Left lung (tissue), 1 donor: ENCODE measurements around a stretch of chr15.

DNA sequence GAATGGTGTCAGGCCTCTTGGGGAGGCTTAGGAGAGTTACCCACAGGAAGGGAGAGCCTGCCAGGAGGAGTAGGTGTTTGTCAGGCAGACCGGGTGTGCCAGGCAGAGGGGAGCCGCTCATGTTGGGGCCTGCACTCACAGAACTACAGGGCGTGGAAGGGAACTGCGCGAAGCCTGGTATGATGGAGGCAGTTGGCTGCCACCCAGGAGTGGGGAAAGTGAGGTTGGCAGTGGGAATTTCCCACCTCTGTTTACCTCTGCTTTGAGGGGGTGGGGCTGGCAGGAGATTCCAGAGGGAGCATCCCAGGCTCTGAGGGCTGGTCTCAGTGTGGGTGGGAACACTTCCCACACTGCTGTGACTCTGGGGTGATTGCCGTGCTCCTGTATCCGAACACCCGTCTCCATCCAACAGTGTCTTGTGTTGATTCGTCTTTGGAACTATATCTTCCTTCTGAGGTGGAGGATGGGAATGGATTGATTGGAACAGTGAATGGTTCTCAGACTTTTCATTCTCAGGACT is 100.0 kb downstream of the SLCO3A1 start:
- PRO-cap, result no peak

DNA sequence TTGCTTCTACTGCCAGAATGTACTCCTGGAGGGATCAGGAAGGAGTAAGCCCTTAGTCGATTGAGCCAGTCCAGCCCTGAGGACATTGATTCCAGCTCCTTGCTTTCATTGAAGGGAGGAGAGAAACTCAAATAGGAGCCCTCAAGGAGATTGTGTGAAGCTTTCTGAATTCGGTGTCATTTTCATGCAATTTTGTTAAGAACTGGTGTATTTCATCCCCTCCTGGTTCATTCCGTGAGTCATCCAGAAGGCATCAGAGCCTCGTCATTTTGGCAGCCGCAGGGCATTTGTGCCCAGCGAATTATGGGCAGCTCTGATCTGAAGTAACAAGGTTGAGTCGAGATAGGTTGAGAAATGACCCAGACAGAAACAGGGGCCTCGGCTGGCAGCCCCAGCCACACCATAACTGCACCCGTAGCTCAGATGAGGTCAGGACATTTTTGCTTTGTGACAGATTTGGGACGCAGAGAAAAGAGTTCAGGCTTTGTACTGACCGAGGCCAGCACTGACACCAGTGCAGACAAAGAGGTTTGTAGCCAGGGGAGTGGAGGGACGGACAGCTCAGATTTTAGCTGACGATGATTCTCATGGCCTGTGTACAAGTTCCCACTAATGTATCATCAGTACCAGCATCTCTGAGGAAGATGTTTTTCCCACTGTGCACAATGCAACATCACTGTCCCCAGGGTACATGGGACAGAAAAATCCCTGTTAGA is 112.5 kb downstream of the SLCO3A1 start:
- PRO-cap, result no peak

GRCh38 chr15:92069594-92070345 is 216.3 kb downstream of the SLCO3A1 start:
- PRO-cap, result unidirectional peak, plus-strand start at chr15:92069823; bidirectional peak, plus-strand start at chr15:92070216, minus-strand start at chr15:92070082

GRCh38 chr15:92521680-92522023 is 128.0 kb downstream of the ST8SIA2 start:
- PRO-cap, result no peak

GRCh38 chr15:92580428-92580962 is 75.1 kb downstream of the FAM174B start:
- PRO-cap, result no peak

GRCh38 chr15:92667392-92668337 is 12.1 kb upstream of the FAM174B start:
- PRO-cap, result no peak

- PRO-cap, result bidirectional peak, plus-strand start at chr15:92811767, minus-strand start at chr15:92811632
Observed at GRCh38 chr15:92811525-92811861, 88.6 kb upstream of the CHD2 start.

- PRO-cap, result no peak
Observed at GRCh38 chr15:92881023-92881726, 18.9 kb upstream of the CHD2 start.

DNA sequence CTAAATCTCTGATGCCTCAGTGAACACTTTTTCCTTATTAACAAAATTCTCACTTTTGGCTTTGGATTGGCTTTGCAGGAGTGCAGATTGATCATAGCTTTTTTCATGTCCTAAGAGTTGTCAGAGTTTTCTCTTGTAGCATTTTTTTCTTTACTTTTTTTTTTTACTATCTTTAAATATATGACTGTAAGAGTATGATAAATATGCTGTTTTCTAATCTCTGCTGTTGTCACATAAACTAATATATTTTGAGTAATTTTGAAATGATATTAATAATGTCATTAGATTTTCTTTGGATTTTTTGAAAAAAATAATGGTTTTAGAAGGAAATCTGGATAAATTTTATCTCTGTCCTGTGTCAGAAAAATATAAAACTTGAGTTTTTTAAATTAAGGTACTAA is 4.3 kb upstream of the CHD2 start:
- PRO-cap, result no peak

GRCh38 chr15:92904376-92904941 is 4.3 kb downstream of the CHD2 start:
- PRO-cap, result bidirectional peak, plus-strand start at chr15:92904515, minus-strand start at chr15:92904198; unidirectional peak, plus-strand start at chr15:92904835

DNA sequence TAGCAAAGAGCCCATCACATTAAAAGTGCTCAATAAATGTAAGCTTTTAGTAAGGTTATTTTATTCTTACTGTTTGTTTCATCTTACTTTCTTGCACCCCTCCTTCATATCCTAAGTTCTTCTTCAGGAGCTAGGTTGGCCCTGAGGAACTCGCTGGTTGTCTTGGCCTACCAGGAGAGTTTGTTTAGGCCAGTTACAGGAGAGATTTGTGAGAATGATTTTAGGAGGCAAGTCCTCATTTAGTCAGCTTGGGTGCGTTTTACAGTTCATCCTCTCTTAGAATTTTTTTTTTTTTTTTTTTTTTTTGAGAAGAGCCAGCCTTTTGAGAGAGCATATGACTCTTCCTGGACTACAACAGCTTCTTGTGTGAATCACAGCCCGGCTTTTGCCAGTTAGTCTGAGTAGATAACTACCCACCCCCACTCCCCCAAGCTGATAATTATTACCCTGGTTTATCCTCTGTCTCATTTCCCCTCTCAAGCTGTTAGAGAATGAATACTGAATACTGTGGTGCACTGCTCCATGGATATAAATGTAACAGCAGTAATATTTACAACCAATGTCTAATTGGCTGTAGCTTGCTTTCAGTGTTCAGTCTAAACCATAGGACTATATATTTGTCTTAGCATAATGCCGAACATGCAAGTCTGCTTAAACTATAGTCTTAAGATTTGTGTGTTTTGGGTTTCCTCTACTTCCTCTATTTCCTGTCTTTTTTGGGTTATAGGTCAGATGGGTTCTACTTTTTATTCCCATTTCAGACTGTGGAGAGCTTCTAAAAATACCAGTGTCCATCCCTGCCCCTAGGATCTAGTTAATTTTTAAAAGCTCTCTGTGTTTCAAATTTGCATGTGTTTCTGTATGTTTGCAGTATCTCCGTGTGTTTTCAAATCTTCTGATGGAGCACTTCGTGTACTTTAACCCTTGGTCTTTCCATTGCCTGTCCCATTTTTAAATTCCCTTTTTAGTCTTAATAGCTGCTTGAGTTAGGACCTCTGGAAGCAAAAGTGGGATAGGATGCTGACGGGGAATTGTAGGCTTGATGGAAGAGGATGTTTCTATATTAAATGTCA is 7.9 kb downstream of the CHD2 start:
- PRO-cap, result no peak

GRCh38 chr15:92984142-92984521 is 84.0 kb downstream of the CHD2 start:
- PRO-cap, result no peak

- PRO-cap, result no peak
Observed at GRCh38 chr15:93005243-93005556, 83.8 kb downstream of the RGMA start.

DNA sequence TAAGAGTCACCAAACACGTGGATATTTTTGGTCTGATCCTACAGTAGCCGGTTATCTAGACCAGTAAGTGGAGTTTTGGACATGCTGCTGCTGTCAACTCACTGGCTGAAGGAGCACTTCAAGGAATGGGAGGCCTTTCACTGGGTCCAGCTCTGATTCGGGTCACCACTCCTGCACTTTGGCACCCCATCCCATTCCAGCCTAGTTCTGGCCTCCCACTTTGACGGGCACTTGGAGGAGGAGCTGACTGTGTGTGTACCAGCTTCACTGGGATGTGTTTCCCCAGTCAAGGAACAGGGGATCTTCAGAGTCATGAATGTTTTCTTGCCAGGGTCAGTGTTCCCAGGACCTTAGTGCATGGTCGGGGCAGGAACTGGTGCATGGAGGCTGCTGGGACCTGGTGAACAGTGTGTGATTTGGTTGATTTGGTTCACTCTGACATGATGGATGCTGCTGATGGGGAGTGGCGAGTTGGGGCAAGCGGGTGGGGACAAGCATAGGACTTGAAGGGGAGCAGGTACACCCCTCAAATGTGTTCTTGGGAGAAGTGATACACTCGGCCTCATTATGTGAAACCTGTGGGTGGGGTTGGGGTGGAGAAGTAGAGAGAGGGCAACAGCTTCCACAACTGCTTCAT is 64.2 kb downstream of the RGMA start:
- PRO-cap, result unidirectional peak, plus-strand start at position 436 of the sequence

GRCh38 chr15:93029252-93030134 is 59.5 kb downstream of the RGMA start:
- PRO-cap, result unidirectional peak, plus-strand start at chr15:93030042

GRCh38 chr15:93063886-93064185 is 25.2 kb downstream of the RGMA start:
- PRO-cap, result no peak

DNA sequence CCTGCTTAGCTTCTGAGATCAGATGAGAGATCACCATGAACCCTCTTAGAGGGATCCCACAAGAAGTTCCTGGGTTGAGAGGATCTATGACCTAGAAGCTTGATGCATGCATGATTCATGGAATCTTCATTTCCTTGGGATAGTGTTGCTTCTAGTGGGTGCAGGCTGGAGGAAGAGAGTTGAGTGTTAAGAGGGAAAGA is 331.2 kb upstream of the RGMA start:
- PRO-cap, result no peak

DNA sequence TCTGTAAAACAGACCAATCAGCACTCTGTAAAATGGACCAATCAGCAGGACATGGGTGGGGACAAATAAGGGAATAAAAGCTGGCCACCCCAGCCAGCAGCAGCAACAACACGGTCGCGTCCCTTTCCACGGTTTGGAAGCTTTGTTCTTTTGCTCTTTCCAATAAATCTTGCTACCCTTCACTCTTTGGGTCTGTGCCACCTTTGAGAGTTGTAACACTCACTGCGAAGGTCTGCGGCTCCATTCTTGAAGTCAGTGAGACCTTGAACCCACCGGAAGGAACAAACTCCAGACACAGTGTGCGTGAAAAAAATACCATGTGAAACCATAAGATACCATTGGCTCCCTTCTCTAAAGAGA is 465.7 kb upstream of the RGMA start:
- PRO-cap, result no peak

- PRO-cap, result no peak
Observed at GRCh38 chr15:93900400-93900840, 330.9 kb upstream of the MCTP2 start.

GRCh38 chr15:94030054-94030446 is 201.3 kb upstream of the MCTP2 start:
- PRO-cap, result no peak